SP-49 (cell line): Measurements from ENCODE around the gene DNAL1.

- PRO-cap = no peak
These were observed 84.3 kb upstream of the SIPA1L1 start for GRCh38 chr14:71235992-71236362.

DNA sequence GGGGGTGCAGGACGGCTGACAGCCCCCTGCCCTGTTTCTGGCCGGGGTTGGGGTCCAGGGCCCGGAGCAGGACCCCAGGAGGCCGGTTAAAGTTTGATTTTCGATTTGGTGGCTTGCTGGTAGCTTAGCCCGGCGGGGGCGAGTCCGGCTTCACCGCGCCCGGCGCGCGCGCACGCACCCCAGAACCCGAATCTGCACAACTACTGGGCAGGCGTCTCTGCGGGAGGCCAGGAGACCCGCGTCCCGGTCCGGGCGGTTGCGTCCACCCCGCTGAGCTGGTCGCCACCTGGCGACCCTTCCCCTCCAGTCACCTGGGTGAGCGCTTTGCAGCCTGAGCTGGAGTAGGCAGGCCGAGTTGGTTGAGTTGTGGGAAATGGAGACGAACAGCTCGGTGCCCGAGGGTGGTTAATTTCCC is 948 bp downstream of the SIPA1L1 start:
- PRO-cap = unidirectional peak, minus-strand start at position 202 of the sequence

DNA sequence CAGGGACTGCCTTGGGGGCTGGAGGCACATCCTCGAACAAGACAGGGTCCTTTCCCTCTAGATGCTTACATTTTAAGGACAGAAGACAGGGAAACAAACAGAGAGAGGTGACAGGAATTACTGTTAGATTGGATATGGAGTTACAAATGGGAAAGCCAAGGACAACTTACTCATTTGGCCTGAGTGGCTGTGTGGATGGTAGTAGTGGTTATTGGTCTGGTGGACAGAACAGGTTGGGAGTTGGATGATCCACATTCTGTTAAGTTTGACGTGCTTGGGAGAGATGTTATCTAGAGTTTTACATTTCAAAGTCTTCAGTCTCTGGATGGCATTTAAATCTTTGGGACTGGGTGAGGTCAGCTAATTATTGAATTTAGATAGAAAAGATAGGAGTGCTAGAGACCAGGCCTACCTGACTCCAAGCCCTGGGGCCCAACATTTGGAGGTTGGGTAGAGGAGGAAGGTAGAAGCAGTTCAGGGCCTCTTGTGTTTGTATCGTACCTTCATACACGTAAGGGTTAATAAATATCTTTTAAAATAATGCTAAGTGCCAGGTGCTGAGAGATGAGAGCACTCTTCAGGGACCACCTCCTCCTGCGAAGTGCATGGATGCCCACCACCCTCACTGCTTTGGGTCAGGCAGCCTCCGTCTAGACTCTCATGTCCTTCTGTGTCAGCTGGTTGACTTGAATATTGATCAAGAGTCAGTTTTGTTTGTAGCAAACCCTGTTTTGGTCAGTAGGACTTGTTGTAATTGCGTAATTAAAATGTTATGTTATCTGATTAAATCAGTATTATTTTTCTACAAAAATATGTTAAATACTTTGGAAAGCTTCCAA is 151.4 kb downstream of the SIPA1L1 start:
- PRO-cap = no peak

DNA sequence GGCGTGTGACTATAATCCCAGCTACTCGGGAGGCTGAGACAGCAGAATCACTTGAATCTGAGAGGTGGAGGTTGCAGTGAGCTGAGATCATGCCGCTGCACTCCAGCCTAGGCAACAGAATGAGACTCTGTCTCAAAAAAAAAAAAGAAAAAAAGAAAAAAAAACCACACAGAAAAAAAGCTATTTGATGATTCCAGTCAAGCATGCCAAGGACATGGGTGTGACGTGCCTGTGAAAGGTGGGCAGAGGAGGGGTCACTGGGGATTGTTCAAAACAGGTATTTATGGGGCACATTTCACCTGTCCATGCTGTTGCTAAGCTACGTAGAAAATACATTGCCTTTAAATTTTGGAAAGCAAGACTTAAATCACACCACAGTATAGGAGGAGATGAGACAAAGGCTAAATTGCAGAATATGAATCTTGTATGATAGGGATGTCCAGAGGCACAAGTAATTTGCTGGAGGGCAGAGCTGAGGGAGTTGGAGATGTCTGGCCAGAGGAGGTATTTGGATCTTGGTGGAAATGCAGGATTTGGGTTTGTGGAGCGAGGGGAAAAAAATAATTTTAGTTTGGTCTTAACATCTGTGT is 416.1 kb downstream of the DPF3 start:
- PRO-cap = no peak

DNA sequence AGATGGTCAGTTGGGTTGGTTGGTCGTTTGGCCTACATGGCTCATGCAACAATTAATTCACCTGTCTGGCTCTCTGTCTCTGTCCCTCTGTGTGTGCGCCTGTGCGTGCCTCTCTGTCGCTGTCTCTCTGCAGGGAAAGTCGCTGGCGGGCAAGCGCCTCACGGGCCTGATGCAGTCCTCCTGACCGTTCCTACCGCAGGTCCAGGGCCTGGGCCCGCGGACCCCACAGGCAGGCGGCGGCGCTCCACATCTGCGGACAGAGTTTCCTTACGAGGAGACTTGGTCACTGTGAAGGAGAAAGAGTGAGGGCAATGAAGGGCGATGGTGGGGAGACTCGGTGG is 331.6 kb downstream of the DPF3 start:
- PRO-cap = no peak

DNA sequence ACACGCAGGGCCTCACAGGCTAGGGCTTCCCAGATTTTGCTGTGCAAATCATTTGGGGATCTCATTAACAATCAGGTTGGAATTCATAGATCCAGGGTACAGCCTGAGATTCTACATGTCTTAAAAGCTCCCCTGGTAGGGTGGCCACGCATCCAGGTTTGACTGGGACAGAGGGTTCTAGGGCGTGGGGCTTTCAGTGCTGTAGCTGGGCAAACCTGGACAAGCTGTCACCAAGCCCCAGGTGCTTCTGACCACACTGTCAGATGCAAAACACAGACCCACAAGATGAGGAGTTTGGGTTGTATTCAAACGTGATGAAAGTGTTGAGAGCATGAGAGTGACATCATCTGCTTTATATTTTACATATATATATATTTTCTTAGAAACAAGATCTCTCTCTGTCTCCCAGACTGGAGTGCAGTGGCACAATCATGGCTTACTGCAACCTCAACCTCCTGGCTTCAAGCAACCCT is 210.2 kb downstream of the DPF3 start:
- PRO-cap = no peak

DNA sequence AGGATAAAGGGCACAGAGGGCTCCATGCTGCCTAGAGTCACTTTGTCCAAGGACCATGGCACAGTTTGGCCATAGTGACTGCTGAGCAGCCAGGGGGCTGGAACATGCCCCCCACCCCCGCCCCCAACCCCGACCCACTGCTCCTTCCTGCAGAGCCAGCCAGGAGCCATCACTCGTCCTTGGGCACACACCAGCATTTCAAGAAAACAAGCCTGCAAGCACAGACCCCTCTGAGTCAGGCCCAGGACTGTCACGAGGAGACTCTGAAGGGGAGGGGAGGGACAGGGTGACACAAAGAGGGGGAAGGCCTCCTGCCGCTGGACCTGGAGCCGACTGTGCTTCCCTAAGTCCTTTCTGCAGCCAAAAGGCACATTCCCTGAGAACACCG is 101.9 kb downstream of the DPF3 start:
- PRO-cap = no peak

DNA sequence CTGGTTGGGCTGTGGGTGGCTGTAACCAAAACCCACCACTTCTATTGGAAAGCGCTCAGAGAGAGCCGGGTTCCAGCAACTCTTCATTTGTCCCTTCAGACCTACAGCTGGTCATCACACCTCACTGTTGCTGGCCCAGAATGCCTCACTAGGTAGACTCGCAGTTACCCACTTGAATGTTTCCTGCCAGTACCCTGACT is 33.6 kb downstream of the DCAF4 start:
- PRO-cap = no peak

- PRO-cap = no peak
These were observed 490 bp upstream of the RBM25 start for GRCh38 chr14:73057920-73058168.

DNA sequence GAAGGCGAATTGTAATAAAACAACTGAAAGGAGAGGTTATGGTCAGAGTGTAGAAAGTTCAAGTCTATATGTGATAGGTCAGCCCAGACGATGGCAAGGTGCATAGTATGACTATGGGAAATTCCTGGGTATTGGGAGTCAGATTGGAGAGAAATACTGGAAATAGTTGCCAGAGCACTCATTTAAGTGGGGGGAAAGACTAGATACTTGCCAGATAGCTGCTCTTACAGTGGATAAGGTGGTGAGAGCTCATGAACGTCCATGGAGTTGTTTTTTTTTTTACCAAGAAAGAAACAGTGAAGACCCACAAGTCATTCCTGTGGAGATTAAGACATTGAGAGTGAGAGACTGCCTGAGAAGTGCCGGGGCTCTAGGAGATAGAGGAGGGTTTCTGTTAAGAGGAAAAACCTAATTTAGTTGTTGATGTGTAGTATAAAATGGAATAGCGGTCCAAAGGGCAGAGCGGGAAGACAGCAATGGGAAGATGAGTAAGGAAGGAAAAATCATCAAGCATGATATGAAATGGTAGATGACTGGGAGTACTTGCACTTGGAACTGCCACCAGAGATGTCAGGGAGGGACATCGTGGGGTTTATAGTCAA is 20.4 kb upstream of the PSEN1 start:
- PRO-cap = no peak

GRCh38 chr14:73162126-73162879 is 26.0 kb downstream of the PSEN1 start:
- PRO-cap = no peak

DNA sequence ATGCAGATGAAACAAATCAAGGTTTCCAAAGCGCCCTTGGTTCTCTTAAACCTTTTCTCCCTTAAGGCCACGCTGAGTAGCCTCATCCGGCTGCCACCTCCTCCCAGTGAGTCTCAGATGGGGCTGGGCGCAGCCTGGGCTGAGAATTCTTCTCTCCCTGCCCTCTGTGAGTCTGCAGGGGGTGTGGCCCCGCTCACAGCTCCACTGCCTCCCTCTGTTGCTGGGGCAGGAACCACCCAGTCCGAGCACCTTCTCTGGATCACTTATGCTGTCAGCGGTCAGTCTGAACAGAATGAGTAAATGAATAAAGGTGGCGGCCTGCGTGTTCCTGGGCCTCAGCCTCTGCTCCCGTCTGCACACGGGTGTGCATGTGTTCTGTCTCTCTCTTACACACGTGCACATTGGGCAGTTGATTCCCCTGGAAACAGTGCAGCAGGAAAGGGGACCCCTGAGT is 4.2 kb downstream of the PAPLN start:
- PRO-cap = no peak

- PRO-cap = unidirectional peak, plus-strand start at chr14:73246106
These were observed 8.3 kb downstream of the PAPLN start for GRCh38 chr14:73245351-73246292.

GRCh38 chr14:73465562-73466367 is 7.4 kb upstream of the NUMB start:
- PRO-cap = no peak

DNA sequence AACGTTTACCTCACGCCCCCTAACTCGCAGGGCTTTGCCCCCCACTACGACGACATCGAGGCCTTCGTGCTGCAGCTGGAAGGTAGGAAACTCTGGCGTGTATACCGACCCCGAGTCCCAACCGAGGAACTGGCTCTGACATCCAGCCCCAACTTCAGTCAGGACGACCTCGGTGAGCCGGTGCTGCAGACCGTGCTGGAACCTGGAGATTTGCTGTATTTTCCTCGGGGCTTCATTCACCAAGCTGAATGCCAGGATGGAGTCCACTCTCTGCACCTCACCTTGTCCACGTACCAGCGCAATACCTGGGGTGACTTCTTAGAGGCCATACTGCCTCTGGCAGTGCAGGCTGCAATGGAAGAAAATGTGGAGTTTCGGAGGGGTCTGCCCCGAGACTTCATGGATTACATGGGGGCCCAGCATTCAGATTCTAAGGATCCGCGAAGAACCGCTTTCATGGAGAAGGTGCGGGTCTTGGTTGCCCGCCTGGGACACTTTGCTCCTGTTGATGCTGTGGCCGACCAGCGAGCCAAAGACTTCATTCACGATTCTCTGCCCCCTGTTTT is 1.3 kb downstream of the RIOX1 start:
- PRO-cap = no peak

- PRO-cap = unidirectional peak, minus-strand start at chr14:73644917
These were observed at the start of gene DNAL1 for GRCh38 chr14:73644410-73645521. Gene DNAL1 (plus strand): TSS chr14:73644986.

GRCh38 chr14:73725387-73726507 is 11.6 kb upstream of the PNMA1 start:
- PRO-cap = no peak

- PRO-cap = no peak
These were observed 12.4 kb upstream of the PNMA1 start for GRCh38 chr14:73726508-73727053.

DNA sequence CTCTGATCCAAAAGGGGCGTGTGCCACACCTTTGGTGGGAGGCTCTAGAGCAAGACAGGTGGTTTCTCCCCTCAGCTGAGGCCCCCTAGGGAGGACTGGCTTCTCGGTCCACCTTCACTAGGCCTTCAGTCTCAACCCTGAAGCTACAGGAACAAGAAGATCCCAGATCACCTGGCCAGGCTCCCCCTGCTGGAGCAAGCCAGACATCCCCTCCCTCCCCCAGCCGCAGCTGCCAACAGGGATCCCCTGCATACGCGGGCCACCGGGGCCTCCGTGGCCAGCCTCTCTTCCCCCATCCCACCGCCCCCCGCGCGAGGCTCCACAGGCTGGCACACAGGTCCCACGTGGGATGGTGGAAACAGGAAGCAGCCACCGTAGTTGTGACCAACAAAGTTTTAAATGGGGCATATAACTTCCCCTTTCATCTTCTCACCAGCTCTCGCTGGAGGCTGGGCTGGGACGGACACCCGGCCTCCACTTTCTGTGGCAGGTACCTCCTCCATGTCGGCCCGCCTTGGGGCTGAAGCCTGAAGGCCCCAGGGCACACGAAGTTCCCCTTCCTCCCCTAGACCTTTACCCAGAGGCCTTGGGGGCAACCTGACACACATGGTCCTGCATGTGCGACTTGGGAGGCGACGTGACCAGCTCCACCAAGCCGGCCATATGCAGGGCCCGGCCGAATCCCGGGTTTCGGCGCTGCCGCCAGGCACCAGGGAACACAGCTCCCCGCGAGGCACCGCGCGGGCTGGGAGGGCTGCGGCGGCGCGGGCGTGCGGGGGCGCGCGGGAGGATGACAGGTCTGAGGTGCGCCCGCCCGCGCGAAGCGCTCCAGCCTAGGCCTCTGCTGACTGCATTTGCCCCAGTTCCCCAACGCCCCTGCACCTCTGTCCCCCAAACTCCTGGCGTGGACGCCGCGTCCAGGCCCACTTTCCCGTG is 1.5 kb downstream of the MIDEAS start:
- PRO-cap = unidirectional peak, plus-strand start at position 435 of the sequence

DNA sequence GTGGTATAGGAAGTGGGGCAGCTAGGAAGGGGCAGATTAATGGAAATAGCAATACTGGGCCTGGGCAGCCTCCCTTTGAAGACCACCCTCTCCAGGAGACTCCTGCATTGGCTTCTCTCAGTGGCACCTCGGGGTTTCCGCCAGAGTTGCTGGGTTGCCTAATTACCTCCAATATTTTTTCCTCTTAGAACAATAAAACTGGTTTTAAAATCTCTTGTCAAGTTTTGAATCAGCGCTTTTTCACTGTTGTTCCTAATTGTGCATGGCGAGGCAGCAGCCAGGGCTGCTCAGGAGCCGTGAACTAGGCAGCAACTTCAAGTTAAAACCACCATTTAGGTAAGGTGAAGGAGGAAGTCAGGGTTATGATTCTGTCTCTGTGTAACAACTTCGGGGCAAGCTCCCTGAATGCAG is 23.8 kb upstream of the MIDEAS start:
- PRO-cap = no peak